ENCODE measurements around a stretch of chr20.

- RRBS, result no CpG with 5 or more reads among the region's 24 CpGs
These were observed 36.6 kb downstream of the ZMYND8 start for GRCh38 chr20:47319643-47320497.

DNA sequence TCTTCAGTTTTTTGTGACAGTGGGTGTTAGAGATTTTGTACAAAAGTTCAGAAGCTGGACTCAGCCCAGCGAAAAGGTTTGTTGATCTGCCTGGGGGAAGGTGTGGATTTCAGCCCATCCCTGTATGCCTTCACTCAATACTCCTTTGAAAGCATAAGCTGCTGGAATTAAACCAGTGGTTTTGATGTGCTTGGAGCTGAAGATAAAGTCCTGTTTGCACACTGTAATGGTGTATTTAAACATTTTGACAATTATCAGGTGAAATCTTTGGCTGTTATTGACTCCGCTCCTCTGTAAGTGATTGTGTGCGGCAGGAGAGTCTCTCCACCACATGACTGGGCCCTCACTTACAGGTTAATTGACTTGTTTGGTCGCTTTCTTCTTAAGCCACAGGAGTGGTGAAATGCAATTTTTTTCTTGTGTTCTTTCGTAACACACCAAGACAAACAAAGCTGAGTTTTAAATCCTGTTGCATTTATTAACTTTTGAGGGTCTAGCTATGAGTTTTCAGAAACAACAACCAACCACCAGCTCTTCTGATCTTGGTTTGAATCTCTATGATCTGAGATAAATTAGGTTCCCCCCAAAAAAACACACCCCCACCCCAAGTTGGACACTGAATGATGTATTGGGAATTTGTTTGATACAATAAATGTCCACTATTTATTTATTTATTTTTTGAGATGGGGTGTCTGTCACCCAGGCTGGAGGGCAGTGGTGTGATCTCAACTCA is 46.4 kb upstream of the NCOA3 start:
- RRBS, result no CpG with 5 or more reads among the region's 5 CpGs

DNA sequence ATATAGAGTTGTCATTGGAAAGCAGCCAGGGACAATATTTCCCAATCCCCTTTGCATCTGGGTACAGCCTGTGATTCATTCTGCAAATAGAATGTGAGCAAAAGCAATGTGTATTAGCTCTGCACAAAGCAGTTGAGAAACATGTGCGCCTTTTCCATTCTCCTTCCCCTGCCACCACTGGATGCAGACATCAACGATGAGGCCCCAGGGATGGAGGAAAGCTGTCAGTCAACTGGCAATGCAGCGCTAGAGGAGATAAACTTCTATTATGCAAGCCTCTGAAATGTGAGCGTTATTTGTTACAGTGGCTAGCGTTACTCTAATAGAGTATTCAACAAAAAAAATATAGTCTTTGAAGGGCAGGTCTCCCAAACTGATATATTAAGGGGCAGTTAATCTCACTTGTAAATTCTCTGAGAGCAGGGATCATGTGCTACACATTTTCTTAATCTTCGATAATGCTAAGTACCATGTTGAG is 37.1 kb upstream of the NCOA3 start:
- RRBS, result no CpG with 5 or more reads among the region's 6 CpGs

GRCh38 chr20:47500967-47501382 is 712 bp upstream of the NCOA3 start:
- RRBS, result no CpG with 5 or more reads among the region's 3 CpGs

GRCh38 chr20:47610373-47610811 is 108.7 kb downstream of the NCOA3 start:
- RRBS, result no CpG with 5 or more reads among the region's 4 CpGs

DNA sequence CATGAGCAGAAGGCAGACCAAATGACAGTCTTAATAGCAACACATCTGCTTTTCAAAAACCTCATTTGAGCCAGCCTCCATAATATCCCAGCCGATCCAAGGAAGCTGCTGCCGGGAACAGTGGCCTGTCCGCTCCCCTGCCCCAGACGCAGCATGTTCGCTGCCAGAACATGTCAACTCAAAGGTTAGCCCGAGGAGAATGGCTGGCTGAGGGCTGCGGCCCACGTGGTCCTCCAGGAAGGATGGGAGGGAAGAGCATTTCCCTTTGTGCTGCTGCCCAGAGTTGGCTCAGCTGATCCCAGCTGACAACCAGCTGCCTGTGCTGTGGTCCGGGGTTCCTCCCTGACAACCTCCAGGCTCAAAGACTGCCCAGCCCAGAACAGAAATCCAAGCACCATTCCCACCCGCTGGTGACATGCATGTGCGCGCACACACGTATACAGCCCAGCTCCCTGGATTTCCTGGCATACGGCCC is 102.9 kb downstream of the SULF2 start:
- RRBS, result no CpG with 5 or more reads among the region's 14 CpGs

DNA sequence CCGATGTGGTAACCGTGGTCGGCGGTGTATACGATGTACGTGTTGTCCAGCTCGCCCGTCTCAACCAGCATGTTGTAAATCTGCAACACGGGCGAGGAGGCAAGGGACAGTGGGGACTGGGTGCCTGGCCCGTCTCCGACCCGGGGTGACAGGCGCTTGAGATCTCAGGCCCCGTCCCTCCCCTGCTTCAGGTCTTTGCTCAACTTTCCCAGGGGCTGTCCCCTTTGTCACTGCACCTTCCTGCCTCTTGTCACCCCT is 102.3 kb downstream of the SULF2 start:
- RRBS, result no CpG with 5 or more reads among the region's 15 CpGs

DNA sequence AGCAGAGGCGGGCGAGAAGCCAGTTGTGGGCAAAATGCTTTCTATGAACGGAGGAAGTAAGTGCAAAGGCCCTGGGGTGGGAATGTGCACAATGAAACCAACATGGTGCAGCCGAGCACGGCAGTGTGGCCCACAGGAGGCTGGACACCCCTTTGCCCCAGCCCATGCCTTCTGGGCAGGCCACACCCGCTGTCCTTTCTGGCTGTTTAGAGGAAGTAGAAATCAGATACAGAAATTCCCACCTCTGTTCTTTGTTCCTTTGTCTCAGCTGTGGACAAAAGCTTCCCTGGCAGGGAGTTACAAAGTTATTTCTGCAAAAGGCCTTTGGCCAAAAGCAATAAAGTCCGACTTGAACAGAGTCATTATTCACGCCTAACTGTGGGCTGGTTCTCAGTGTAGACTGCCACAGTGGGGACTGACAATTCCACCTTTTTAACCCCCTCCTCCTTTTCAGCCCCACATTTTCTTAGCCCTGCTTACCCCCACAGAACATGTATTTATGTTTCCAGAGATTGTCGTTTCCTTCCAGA is 11.8 kb downstream of the SULF2 start:
- RRBS, result no CpG with 5 or more reads among the region's 9 CpGs

GRCh38 chr20:47805784-47806199 is 20.5 kb upstream of the SULF2 start:
- RRBS, result no CpG with 5 or more reads among the region's 10 CpGs

DNA sequence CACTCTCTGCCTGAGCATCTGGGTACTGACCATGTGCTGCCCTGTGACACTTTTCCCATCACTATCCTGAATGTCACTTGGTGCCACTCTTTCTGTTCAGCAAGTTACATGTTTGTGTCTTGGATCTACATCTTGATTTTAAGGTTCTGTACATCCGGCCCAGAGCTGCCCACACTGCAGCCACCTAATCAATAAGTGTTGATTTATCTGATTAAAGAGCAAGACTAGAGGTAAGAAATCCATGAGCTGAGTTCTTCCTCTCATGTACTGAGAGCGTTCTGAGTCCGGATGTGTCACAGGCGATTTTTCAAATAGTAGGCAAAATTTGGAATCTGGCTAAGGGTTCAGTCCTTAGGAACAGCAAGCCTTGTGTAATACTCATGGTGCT is 327.0 kb upstream of the SULF2 start:
- RRBS, result no CpG with 5 or more reads among the region's 4 CpGs

DNA sequence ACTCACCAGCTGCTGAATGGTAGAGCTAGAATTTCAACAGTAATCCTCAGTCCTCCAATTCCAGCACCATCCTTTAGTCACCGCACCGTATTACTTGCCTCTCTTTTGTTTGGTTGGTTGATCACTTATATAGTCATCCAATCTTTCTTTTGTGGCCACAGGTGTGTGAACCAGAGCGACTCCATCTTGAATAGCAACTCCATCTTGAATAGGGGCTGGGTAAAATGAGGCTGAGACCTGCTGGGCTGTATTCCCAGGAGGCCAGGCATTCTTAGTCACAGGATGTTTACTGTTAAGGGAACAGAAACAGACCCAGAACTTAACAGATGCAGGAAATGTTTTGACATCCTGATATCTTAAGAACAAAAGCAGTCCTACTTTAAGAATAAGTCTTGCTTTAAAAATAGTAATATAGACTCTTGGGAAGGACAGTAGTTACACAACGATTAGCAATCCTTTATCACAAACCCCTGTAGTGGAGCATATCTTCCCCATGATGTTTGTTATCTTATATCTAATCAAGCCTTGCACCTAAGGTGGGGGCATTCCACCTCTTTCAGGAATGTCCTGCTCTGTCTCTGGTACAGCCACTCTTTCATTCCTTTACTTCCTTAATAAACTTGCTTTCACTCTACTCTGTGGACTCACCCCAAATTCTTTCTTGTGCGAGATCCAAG is 493.6 kb upstream of the SULF2 start:
- RRBS, result no CpG with 5 or more reads among the region's 5 CpGs

GRCh38 chr20:48359668-48360622 is 467.9 kb downstream of the PREX1 start:
- RRBS, result no CpG with 5 or more reads among the region's 23 CpGs

DNA sequence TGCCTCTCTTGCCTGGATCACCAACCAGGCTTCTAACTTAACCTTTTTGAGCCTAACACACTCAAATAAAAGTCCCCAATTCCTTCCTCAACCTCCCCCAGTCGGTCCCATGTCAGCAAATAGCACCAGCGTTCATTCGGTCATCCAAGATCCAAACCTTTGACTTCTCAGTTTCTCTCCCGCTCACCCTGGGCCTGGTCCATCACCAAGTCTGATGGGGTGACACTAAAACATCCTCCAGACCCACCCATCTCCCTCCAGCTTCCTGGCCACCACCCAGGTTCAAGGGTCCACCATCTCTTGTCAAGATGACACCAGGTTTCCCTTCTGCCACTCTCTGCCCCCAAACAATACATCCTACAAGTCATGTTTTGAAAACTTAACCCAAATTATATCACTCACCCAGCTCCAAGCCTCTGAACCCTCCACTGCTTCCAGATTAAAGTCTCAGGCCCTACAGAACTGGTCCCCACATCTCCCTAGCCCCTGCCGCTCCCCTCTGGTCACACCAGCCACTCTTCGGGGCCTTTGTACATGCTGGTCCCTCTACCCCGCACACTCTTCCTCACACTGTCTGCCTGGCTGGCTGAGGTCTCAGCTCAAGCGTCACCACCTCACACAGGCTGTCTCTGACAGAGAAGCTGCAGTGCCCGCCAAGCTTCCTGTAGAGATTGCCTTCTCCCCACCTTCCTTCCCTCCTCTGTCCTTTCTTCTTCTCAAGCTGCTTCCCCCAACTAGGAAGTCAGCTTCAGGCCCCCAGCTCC is 192.6 kb downstream of the PREX1 start:
- RRBS, result no CpG with 5 or more reads among the region's 9 CpGs

- RRBS, result no CpG with 5 or more reads among the region's 12 CpGs
These were observed 170.8 kb downstream of the PREX1 start for GRCh38 chr20:48656906-48657446.

GRCh38 chr20:48659770-48660533 is 167.8 kb downstream of the PREX1 start:
- RRBS, result no CpG with 5 or more reads among the region's 9 CpGs

DNA sequence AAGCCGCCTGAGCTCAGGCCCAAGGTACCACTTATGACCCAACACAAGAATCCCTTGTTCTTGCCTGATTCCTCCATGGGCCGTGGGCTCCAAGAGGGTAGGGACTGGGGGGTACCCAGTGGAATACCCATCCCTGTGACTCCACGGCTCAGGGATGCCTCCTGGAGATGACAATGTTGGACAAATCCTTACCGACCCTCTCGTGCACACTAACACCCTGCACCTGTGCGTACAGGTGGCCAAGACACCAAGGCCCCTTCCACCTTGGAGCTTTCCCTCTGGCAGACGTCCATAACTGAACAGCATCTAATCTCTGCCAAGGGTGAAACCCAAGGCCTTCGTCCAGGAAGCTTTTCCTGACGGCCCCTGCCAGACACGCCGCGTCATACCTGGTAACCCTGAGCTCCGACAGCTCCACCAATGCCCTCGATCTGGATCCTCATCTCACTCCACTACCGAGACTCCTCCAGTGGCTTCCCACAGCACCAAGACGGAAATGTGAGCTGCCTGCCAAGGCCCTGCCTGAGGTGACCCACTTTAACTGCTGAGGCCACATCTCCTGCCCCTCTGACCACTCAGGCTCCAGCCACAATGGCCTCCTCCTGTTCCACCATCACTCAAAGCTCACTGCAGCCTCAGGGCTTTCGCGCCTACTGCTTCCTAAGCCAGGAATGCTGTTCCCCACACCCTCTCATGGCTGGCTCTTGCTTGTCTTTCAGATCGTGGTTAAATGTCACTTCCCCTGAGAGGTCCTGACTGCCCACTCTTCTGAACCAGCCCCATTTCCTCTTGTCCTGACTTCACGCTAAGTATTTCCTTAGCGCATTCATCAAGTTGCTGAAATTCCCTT is 143.3 kb downstream of the PREX1 start:
- RRBS, result no CpG with 5 or more reads among the region's 21 CpGs

- RRBS, result no CpG with 5 or more reads among the region's 19 CpGs
These were observed 137.0 kb downstream of the PREX1 start for GRCh38 chr20:48690686-48691366.

DNA sequence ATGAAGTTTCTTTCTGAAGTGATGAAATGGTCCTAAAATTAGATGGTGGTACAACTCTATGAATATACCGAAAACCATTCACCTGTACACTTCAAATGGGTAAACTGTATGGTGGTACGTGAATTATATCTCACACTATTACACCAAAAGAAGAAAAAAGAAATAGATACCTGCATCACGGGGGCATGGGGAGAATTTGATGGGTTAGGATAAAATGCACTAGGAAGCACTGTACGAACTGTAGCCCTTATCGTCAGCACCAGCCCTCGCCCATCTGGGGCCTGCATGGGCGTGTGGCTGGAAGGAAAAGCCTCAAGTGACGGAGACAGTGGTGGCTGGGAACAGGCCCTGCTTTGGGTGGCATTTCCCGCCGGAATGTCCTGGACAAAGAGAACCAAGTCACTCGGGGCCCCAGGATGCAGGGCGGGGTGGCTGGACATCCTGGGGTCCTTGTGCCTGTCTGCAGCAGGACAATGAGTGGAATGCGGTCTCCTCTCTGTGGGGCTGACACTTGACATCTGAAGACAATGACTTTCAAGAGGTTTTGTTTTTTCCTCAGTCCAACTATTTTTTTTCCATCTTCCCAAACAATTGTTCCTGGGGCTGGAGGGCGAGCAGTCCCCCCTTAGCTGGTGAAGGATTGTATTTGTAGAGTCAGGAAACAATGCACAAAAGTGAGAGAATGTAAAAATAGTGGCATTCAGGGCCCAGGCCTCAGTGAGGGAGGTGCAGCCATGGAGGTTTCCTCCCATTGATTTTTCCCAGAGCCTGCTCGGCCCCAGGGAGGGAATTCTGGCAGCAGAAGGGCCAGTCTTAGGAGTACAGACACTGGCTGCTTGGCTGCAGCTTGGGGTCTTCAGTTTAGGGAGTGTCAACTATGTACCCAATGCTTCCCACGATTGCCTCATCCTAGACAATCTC is 64.5 kb downstream of the PREX1 start:
- RRBS, result no CpG with 5 or more reads among the region's 16 CpGs

DNA sequence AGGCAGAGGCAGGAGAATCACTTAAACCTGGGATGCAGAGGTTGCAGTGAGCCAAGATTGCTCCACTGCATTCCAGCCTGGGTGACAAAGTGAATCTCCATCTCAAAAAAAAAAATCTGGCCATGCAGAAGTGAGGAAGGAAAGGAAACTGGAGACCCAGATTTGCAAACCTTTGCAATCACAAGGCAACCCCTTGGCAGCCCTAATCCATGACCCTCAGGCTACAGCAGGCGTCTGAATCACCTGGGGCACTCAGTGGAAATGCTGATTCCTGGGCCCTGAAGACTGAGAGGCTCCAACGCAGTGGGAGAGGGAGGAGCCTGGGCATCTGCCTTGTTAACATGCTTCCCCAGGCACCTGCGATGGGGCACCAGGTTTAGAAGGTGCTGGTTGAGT is 57.2 kb downstream of the PREX1 start:
- RRBS, result no CpG with 5 or more reads among the region's 3 CpGs

DNA sequence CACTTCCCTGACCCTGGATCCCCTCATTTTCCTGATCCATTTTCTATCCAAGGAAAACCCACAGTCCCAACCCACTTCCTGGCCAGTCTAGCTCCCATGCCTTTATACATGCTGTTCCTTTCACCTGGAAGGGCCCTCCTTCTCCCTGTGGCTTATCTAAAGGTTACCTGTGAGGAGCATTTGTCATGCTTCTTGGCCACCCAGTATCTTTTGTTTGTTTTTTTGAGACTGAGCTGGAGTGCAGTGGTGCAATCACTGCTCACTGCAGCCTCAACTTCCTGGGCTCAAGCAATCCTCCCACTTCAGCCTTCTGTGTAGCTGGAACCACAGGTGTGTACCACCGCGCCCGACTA is 10.4 kb upstream of the ARFGEF2 start:
- RRBS, result no CpG with 5 or more reads among the region's 3 CpGs